Daoy (cell line): ENCODE measurements around the gene ZNF284.

DNA sequence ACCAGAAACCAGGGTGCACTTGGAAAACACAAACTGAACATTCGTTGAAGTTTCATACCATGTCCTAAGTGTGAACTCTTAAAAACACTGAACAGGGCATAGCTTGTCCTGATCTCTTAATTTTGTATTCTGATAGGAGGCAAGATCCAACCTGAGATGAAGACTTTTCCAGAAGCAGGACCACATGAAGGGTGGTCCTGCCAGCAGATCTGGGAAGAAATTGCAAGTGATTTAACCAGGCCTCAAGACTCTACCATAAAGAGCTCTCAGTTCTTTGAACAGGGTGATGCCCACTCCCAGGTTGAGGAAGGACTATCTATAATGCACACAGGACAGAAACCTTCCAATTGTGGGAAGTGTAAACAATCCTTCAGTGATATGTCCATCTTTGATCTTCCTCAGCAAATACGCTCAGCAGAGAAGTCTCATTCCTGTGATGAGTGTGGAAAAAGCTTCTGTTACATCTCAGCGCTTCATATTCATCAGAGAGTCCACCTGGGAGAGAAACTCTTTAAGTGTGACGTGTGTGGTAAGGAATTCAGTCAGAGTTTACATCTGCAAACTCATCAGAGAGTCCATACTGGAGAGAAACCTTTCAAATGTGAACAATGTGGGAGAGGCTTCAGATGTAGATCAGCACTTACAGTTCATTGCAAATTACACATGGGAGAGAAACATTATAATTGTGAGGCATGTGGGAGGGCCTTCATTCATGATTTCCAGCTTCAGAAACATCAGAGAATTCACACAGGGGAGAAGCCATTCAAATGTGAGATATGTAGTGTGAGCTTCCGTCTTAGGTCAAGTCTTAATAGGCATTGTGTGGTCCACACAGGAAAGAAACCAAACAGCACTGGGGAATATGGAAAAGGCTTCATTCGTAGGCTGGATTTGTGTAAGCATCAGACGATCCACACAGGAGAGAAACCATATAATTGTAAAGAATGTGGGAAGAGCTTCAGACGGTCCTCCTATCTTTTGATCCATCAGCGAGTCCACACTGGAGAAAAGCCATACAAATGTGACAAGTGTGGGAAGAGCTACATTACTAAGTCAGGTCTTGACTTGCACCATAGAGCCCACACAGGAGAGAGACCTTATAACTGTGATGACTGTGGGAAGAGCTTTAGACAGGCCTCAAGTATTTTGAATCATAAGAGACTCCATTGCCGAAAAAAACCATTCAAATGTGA, 5.6 kb upstream of the ZNF284 start:
- RAMPAGE, long total RNA: no peak

DNA sequence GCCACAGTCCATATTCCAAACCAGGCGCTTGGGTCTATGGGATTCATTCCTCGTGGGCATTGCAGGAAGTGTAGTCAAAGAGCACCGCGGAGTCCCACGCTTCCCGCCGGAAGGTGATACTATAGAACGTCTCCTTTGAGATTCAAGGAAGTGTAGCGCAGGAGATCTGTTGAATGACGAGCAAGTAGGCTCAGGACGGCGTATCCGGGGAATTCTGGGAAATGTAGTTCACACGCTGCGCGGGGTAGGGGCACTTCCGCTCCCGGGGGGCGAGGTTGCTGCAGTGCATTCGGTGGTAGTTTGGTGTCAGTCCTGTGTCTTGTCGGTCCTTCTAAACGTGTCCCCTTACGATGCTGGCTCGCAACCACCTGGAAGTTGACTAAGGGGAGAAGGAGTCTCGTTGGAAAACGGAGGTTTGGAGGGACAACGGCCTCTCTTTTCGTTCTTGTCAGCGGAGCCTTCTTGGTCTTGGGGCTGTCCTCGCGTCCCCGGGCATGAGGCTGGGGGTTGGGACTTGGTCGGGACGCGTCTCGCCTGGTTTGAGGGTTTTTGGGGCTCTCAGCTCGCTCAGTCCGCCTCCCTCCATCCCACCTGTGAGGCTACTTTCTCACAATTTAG, at the start of gene ZNF284:
Gene ZNF284 (plus strand): TSS at position 281 of the 618 bp plus-strand sequence.
- RAMPAGE, long total RNA: no peak

- RAMPAGE, long total RNA: no peak
These were observed 6.6 kb upstream of the ZNF225 start for GRCh38 chr19:44106572-44107106.

DNA sequence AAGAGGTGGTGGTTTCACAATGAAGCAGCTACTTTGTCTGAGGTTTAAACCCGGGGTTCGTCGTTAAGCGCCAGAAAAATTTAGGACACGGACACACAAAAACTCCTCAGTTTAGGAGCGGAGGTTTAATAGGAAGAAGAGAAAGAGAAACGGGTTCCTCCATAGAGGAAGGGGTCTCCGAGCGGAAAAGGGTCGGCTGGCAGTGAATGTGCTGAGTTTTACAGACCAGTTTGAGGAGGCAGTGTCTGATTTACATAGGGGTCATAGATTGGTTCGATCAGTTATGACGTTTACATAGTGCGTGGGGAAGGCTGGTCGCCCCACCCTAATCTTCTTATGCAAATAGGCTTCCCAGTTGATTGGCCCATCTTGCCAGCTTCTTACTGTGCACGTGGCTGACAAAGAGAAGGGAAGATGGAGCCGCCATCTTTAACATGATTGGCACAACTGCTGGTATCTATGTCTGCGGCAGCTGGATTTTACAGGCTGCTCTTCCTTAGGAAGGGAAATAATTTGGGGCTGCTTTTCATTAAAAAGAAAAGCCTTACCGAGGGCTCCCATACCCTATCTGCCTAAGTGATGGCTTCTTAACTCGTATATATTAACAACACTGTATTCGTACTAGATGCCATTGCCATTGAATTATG, 1.2 kb upstream of the ZNF225 start:
- RAMPAGE, long total RNA: no peak

DNA sequence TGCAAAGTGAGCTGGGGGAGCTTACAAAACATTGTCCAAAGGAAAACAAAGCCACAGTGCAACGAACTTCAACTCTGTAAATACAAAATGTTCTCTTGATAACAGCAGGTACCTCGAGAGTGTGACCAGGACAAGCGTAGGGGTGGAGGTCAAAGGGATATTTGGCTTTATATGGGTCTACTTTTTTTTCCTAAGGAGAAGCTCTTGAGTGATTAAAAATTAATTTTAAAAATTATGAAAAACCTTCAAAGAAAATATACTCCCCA, 2.6 kb downstream of the IGSF23 start:
- RAMPAGE, long total RNA: no peak

GRCh38 chr19:44672288-44673074, 1.2 kb downstream of the CEACAM19 start:
- RAMPAGE, long total RNA: no peak

DNA sequence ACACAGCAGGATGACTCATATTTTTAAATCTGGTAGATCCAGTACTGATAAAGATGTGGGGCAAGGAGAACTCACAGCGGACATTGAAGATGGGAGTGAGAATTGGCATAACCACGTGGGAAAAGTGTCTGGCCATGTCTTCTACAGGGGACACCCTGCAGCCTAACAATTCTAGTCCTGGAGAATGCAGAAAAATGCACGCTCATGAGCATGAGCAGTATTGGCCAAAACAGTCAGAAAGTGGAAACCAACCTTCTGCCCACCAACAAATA, 13.5 kb upstream of the BCL3 start:
- RAMPAGE, long total RNA: no peak

DNA sequence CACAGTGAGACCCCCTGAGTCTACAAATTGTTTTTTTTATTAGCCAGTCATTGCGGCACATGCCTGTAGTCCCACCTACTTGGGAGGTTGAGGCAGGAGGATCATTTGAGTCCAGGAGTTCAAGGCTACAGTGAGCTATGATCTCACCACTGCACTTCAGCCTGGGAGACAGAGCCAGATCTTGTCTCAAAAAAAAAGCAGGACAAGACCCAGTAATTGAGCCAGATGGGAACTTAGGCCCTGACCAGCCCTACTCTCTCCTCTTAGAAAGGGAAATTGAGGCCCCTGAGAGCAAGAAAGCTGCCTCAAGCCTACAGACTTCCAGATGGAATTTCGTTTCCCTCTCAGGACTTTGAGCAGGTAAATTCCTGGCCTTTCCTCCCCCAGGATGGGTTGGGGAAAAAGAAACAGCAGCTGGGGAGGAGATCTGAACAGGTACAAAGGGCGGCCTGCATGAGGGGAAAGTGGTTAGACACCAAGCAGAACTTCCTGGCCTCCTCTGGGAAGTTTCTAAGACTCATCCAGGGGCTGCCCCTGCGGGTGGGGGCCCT, 3.7 kb upstream of the BCL3 start:
- RAMPAGE, long total RNA: no peak

- RAMPAGE, long total RNA: no peak
These were observed 261 bp downstream of the BCL3 start for GRCh38 chr19:44748830-44749107.

- RAMPAGE, long total RNA: no peak
These were observed 16.8 kb upstream of the CLASRP start for GRCh38 chr19:45021834-45022572.

GRCh38 chr19:45045611-45046453, 7.0 kb downstream of the CLASRP start:
- RAMPAGE, long total RNA: no peak

GRCh38 chr19:45064178-45065095, 11.8 kb downstream of the ZNF296 start:
- RAMPAGE, long total RNA: no peak

DNA sequence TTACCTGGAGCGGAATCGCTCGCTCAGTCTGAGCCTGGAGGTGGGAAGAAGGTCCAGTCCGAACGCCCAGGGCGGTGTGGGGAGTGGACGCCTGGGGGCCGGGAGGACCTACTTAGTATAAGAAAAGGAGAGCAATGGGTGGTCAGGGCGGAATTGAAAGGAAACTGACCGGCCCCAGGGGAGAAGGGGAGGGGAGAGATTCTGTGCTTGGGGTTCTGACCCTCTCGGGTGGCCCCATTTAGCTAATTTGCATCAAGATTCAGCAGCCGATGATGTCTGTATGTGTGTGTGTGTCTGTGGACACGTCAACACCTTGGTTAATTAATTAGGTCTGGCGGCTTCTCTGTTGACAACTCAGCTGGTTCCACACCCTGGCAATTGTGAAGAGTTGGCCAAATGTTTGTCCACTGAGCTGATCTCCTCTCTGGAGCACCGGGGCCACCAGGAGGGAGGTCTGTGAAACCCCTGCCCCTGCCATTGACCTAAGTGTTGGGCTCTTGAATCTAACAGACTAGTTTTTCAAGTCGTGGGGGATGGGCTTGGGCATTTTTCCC, 595 bp downstream of the GEMIN7 start:
- RAMPAGE, long total RNA: no peak

GRCh38 chr19:45097852-45099127, 5.3 kb downstream of the PPP1R37 start:
- RAMPAGE, long total RNA: no peak

DNA sequence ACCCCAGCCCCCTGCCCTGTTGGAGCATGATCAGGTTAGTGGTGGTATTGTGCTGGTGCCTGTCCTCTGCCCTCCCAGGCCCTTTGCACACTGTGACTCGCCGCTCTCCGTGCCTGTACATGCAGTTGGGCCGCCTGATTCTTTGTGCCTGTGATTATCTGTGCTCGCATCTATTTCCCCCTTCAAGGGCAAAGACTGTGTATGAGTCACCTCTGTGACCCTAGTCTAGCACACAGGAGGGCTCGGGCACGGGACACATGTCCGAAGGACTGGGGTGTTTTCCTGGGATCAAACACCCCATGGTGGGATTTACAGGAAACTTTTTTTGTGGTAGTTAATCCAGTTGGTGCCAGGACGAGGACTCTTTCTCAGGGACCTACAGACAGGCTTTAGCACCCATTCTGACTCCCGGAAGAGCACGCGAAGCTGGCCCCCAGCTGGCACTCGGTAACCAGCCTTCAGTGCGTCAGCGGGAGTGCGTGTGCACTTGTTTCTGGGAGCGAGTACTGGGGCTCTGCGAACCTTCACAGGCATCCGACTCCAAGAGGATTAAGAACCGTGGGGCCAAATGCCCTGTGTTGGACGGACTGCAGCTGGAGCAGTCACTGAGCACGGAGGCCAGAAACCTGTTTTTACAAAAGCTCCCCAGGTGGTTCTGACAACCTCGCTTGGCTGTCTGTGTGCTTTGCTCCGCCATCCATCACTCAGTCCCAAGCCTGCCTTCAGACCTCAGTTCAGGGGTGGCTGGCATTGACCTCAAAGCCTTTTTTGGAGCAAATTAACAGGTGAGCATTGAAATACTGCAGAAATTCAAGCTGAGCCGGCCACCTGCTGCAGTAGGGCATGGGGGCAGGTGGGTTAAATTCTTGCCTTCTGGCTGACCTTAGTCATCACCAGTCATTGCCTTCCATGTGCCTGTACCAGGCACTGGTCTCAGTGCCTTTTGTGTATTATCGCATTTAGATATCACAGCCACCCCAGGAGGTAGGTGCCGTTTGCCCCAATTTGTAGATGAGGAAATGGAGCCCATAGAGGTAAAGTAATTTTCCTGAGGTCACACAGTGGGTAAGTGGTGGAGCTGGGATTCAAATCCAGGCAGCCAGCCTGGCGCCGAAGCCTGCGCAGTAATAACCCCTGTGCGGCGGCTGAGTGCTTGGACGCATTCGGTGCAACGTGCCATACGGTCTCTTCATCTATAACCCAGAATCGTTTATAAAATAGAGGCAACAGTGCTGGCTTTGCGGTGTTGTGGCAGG, 6.9 kb downstream of the PPP1R37 start:
- RAMPAGE, long total RNA: no peak

GRCh38 chr19:45164550-45165143, 3.9 kb upstream of the NKPD1 start:
- RAMPAGE, long total RNA: no peak

GRCh38 chr19:45211973-45212607, 33.1 kb downstream of the EXOC3L2 start:
- RAMPAGE, long total RNA: no peak

DNA sequence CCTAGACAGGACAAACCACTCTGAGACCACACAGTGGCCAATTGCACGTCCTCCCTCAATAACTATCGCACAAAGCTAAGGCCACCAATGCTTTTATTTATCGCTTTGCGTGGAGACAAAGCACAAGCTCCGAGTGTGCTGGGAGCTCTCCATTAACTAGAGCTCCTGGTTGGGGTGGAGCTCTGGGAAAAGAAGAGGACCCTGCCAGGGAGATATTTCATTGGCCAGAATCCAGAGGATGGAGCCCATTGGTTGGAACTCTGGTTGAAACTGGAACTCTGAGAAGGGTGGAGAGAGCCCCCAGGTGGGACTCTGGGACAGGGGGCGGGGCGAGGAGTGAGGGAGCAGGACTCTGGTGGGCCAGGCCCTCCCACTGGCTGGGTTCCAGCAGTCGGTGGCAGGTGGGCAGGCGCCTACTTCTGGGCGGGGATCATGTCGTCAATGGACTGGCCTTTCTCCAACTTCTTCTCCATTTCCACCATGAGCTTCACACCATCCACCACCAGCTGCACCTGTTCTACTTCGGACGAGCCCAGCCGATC, 16.3 kb downstream of the CKM start:
- RAMPAGE, long total RNA: no peak

DNA sequence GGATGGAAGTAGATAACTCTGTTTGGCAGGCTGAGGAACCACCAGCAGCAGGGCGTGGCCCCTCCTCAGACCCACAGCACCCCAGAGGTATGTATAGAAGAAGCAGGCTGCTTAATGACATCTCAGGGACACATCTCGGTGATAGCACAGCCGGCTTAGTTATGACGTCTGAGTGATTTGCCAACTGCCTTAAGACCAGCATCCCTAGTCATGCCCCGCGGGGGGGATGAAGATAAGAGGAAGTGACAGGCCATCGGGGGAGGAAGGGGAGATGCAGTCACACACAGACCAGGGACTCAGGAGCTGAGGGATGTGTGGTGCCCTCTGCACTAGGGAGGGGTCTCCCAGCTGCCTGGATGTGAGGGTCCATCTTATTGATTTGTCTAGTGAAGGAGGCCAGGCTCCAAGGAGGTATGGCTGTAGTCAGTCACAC, 19.1 kb upstream of the ERCC1 start:
- RAMPAGE, long total RNA: no peak

- RAMPAGE, long total RNA: no peak
These were observed 10.9 kb downstream of the FOSB start for GRCh38 chr19:45478356-45479430.